Gastroesophageal sphincter (tissue), 4 donors: Measurements from ENCODE around the gene HLA-F.

DNA sequence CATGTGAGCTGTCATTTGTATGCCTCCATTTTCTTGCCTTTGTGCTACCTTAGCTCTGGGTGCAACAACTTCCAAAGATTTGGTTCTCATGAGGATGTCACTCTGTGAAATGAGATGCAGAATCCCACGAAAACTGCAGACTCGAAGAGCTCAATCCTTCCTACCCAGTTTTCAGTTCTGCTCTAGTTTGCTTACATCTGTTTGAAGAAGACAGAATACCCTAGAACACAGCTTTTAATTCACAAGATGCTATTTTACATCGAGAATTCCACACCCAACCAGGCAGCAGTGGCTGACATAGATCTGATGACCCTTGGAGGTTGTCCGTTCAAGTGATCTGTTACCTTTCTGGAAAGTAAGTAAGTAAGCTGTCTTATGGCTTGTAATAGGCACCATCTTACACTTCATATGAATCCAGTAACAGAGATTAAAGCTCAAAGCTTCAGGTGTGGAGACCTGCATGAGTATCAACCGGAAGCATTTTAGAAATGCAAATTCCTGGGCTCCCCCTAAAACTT is 1.4 kb downstream of the GPX6 start:
- PRO-cap: no peak
- RAMPAGE, long total RNA, 4 experiments: no peak in any of the 4 experiments

DNA sequence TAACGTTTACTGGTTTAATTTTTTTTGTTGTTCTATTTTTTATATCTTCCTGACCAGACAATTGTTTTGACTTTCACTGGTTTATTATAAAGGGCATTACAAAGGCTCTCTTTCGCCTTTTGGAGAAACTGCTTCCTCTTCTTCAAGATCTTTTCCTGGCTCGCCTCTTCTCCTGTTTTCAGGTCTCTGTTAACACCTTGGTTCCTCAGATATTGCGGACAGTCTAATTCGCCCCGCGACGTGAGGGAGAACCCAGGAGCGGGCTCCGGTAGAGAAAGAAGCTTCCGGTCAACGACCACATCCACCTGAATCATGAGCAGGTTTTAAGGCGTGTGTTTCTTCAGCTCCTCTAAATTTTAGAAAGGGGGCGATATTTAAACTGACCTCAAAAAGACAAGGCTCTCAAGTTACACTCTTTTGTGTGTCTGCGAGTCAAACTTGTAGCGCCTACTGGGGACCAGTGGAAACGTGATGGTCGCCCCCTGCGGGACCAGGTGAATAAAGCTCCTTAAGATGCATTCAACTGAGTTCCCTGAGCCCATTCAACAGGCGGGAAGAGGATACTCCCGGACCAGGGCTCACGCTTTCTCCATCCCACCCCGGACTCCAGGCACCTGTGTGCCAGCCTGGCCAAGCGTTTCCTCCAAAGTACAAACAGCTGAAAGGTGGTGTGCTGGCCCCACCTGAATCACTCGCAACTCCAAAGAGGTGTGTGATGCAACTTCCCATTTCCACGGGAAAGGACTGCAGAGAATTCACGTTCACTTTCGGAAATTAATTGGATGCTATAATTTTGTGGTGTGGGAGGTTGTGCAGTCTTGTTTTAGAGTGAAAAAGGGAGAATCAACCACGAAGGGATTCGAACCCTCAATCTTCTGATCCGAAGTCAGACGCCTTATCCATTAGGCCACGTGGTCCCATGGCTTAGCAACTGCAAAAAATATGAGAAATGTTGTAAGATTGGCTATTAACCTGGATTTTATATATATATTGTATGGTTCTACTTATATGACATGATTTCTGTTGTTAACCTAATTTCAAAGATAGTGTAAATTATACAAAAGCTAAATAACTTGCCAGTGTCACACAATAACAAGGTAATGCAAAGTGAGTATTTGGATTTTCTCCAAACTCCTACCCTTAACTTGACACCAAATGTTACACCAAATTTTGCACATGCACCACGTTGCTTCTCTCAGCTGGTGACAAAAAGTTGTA is 17.0 kb downstream of the GPX5 start:
- PRO-cap: no peak
- RAMPAGE, long total RNA, 4 experiments: no peak in any of the 4 experiments

- PRO-cap: no peak
- RAMPAGE, long total RNA, 4 experiments: no peak in any of the 4 experiments
Observed at GRCh38 chr6:28553385-28553712, 27.7 kb downstream of the GPX5 start.

GRCh38 chr6:28606284-28607423 is 19.6 kb upstream of the SCAND3 start:
- PRO-cap: no peak
- RAMPAGE, long total RNA, 4 experiments: no peak in any of the 4 experiments

- PRO-cap: no peak
- RAMPAGE, long total RNA, 4 experiments: no peak in any of the 4 experiments
Observed at GRCh38 chr6:28649071-28649523, 62.0 kb upstream of the SCAND3 start.

DNA sequence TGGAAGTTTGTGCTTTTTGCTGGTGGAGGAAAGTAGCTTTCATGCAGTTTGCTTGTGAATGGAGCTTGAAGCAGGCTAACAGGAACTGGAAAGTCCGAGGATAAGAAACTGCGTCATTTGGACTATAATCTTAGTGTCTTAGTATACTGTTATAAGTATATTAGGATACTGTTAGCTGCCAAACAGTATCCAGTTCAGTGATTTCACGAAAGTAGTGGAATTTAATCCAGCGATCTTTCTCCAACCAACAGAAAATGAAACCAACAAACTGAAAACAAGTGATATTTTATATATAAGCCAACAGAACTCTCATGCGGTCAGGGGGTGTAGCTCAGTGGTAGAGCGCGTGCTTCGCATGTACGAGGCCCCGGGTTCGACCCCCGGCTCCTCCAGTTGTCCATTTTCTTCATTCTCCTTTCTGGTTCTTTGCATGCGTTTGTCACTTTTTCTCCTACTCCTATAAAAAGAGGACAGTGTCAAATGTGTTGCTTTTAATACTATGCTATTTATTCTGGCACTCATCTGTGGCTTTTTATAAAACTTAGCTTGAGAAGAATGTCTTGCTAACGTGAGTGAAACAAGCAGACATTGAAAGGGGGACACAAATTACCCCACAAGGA is 142.0 kb upstream of the SCAND3 start:
- PRO-cap: unidirectional peak, plus-strand start at position 316 of the sequence
- RAMPAGE, long total RNA, 4 experiments: no peak in any of the 4 experiments

DNA sequence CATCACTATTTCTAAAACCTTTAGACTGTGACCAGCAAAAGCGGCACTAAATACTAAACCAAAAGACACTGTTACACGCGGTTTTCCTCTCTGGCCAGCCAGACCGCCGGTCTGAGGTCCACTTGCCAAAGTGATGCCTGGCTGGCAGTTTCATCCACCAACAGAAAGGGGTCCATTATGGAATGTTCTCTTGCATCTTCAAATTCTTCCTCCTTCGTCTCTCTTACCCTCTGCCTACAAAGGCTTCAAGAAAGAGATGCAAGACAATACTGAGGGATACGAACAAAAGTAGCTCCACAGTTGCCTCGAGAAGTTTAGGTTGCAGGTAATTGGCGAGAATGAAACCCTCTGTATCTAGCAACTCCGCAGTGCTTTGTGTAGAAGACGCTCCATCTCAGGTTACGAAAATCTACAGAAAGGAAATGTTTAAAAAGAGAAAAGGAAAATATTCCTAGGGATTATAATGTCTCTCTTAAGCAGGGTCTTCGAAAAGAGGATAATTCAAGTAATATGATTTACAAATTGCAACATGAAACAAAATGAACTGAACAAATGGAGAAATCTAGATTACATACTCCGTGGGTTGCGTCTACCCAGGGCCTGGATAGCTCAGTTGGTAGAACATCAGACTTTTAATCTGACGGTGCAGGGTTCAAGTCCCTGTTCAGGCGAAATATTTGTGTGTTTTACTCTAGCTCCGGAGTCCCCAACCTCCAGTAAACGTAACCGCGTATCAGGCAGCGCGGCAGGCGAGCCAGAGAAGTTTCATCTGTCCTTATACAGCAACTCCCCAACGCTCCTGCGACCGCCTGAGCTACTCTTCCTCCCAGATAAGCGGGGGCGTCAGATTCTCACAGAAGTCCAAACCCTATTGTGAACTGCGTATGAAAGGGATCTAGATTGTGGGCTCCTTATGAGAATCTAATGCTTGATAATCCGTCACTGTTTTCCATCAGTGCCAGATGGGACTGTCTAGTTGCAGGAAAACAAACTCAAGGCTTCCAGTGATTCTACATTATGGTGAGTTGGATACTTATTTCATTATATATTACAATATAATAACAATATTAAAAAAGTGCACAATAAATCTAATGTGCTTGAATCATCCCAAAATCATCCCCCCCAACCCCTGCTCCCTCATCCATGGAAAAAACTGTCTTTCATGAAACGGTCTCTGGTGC is 160.4 kb upstream of the SCAND3 start:
- PRO-cap: no peak
- RAMPAGE, long total RNA, 4 experiments: no peak in any of the 4 experiments

GRCh38 chr6:28871865-28872712 is 51.7 kb downstream of the TRIM27 start:
- PRO-cap: no peak
- RAMPAGE, long total RNA, 4 experiments: no peak in any of the 4 experiments

GRCh38 chr6:28884833-28885284 is 38.9 kb downstream of the TRIM27 start:
- PRO-cap: no peak
- RAMPAGE, long total RNA, 4 experiments: no peak in any of the 4 experiments

- PRO-cap: bidirectional peak, plus-strand start at chr6:28897094, minus-strand start at chr6:28897035; unidirectional peak, minus-strand start at chr6:28897277
- RAMPAGE, long total RNA, 4 experiments: no peak in any of the 4 experiments
Observed at GRCh38 chr6:28896780-28897391, 26.9 kb downstream of the TRIM27 start.

- PRO-cap: no peak
- RAMPAGE, long total RNA, 4 experiments: no peak in any of the 4 experiments
Observed at GRCh38 chr6:28921732-28922476, 1.9 kb downstream of the TRIM27 start.

- PRO-cap: no peak
- RAMPAGE, long total RNA, 4 experiments: no peak in any of the 4 experiments
Observed at GRCh38 chr6:28960874-28961587, 37.2 kb upstream of the TRIM27 start.

GRCh38 chr6:29631154-29631959 is 1.6 kb downstream of the GABBR1 start:
- PRO-cap: no peak
- RAMPAGE, long total RNA, 4 experiments: no peak in any of the 4 experiments

DNA sequence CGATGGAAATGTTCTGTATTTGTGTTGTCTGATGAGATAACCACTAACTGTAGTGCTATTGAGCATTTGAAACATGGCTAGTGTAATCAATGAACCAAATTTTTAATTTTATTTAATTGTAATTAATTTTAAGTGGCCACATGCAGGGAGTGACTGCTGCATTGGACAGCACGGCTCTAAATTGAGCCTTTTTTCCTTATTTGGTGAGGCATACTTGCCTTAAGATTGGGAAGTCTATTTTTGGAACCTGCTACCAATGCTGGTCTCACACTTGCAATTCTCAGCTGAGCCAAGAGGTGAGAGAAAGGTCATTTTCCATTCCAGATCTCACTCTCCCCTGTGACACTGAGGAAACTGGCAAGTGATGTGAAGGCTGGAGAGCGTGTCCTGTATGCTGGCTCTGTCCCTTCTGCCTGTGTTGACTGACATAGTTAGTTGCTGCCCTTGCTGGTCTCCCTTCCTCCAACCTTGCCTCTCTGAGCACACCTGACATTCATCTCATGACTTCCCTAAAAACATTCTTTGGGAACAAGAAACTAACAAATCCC is 774 bp upstream of the MOG start:
- PRO-cap: no peak
- RAMPAGE, long total RNA, 4 experiments: no peak in any of the 4 experiments

- PRO-cap: bidirectional peak, plus-strand start at chr6:29723434, minus-strand start at chr6:29723233
- RAMPAGE, long total RNA, 4 experiments: start-site peak on the plus strand in 1 of 4 experiments, at chr6:29723401-29723427 at its widest, 15 reads per replicate
Observed at GRCh38 chr6:29722980-29723586, at the start of gene HLA-F. TSS of gene HLA-F (plus strand) at chr6:29723434.

GRCh38 chr6:29752156-29753524 is 29.4 kb downstream of the HLA-F start:
- PRO-cap: bidirectional peak, plus-strand start at chr6:29752748, minus-strand start at chr6:29752690; bidirectional peak, plus-strand start at chr6:29753015, minus-strand start at chr6:29753055; bidirectional peak, plus-strand start at chr6:29753166, minus-strand start at chr6:29753219; unidirectional peak, minus-strand start at chr6:29753236
- RAMPAGE, long total RNA, 4 experiments: start-site peak on the minus strand in 3 of 4 experiments, at chr6:29752583-29753014 at its widest, 11 to 74 reads per replicate

GRCh38 chr6:29790544-29791173 is 37.0 kb upstream of the HLA-G start:
- PRO-cap: no peak
- RAMPAGE, long total RNA, 4 experiments: no peak in any of the 4 experiments

GRCh38 chr6:29926396-29926999 is 15.8 kb upstream of the HLA-A start:
- PRO-cap: bidirectional peak, plus-strand start at chr6:29926437, minus-strand start at chr6:29926284; bidirectional peak, plus-strand start at chr6:29926870, minus-strand start at chr6:29926789
- RAMPAGE, long total RNA, 4 experiments: no peak in any of the 4 experiments

- PRO-cap: no peak
- RAMPAGE, long total RNA, 4 experiments: no peak in any of the 4 experiments
Observed at GRCh38 chr6:29927988-29928487, 14.3 kb upstream of the HLA-A start.

- PRO-cap: no peak
- RAMPAGE, long total RNA, 4 experiments: no peak in any of the 4 experiments
Observed at GRCh38 chr6:29940440-29940972, 1.8 kb upstream of the HLA-A start.